Spleen (tissue), 7 donors: ENCODE data around the genes SH2D2A, ARHGEF11, OR10J1, CRP and DUSP23.

DNA sequence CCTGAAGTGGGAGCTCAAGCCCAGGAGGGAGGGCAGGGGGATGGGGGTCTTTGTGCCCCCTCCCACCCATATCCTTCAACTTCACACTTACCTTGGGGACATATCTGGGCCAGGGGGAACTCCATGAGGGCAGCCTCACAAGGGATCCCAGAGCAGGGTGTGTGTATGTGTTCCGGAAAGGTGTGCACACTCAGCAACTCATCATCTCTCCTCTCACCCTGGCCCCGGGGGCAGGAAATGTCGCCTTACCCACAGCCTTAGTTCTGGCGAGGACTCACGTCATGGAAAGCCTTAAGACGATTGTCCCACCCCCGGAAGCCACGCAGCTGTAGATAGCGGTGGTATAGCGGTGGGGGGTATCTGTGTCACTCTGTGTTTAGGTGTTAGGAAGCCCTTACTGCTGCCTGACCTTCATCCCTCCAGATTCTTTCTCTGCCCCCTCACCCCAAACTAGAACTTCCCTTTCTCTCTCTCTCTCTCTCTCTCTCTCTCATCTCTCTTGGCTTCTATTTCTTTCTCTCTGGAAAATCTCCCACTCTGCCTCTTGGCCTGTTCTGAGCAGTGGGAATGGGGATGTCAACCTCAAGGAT is at the start of gene SH2D2A:
TSS of gene SH2D2A (minus strand) at position 265 of the 590 bp plus-strand sequence.
- PRO-cap, 4 experiments, result peak in 4 of 4 experiments; most common plus-strand start position 373 of the sequence (in 3); most common minus-strand start position 220 of the sequence (in 3)
- RAMPAGE, long total RNA, 4 experiments, result start-site peak on the minus strand in 2 of 4 experiments, centred at positions 150 to 158 of the sequence, 26 to 35 reads per replicate

DNA sequence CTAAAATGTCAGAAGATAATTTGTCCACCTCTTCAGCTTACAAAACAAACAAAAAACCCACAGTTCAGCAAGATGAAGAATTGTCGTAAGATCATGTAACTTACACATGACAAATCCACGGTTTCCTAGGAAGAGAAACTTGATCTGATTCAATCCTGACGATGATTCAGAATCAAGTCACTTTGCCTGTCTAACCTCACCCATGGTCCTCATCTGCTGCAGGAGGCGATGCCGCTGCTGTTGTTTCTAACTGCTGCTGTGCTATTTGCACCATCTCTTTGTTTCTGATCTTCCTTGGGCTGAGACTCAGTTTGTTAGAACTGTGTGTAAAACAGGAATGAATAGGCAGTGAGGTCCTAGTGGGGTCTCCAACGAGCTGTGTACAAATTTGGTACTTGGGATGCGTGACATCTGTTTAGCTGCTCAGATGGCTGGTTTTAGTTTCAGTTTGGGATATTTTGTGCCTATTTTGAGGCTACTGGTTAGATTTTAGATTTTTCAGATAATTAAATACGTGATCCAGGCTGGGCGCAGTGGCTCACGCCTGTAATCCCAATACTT is 10.2 kb downstream of the NTRK1 start:
- PRO-cap, 4 experiments, result no peak in any of the 4 experiments
- RAMPAGE, long total RNA, 4 experiments, result no peak in any of the 4 experiments

DNA sequence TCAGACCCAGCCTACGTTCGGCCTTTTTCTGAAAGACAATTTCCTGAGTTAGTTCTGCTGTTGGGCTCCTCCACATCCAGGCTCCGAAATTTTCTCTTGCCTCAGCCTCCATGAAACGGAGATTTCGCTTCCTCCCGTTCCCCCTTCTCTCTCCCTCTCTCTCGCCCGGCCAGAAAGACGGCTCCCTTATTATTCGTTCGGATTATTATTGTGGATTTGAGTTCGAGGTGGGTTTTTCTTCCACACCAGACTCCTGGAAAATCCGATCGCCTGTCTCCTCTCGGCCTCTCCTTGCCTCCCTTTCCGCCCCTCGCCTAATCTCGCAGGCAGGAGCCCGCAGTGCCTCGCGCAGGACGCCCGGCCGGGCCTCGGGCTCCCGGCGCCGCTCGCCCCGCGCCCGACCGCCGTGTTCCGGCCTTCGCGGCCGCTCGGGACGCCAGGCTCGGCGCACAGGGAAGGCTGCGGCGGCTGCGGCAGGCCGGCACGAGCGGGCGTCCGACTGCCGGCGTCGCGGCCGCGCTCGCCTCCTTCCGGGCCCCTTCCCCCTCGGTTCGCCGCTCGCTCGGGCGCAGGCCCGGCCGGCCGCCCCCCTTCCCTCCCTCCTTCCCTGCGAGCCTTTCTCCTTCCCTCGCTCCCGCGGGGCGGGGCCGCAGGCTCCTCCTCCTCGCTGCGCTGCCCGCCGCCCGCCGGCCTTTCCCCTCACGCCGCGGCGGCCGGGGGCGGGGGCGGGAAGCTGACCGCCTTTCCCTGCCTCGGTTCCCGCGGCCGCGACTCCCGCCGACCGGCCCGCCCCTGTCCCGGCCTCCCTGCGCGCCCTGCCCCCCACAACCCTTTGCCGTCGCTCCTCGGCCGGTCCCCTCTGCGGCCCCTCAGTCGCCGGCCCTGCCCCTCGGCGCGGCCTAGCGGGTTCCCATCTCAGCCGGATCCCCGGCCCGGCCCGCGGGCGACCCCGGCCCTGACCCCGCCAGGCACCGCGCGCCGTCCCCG is at the start of gene ARHGEF11:
TSS of gene ARHGEF11 (minus strand) at position 501 of the 987 bp plus-strand sequence.
- PRO-cap, 4 experiments, result peak in 4 of 4 experiments; most common plus-strand start position 51 of the sequence (in 4); most common minus-strand start position 604 of the sequence (in 3)
- RAMPAGE, long total RNA, 4 experiments, result no peak in any of the 4 experiments

DNA sequence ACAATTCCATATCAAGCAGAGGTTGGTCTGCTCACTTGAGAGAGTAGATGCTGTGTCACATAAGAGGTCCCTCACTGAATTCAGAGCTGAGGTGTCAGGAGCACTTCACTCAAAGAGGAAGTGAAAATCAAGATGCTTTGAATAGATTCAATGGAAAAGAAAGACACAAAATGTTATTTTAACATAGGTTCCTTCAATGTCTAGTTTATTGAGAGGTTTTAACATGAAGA is 4.3 kb upstream of the FCRL3 start:
- PRO-cap, 4 experiments, result peak in 2 of 4 experiments; most common plus-strand start position 77 of the sequence (in 1); most common minus-strand start position 73 of the sequence (in 2)
- RAMPAGE, long total RNA, 4 experiments, result no peak in any of the 4 experiments

DNA sequence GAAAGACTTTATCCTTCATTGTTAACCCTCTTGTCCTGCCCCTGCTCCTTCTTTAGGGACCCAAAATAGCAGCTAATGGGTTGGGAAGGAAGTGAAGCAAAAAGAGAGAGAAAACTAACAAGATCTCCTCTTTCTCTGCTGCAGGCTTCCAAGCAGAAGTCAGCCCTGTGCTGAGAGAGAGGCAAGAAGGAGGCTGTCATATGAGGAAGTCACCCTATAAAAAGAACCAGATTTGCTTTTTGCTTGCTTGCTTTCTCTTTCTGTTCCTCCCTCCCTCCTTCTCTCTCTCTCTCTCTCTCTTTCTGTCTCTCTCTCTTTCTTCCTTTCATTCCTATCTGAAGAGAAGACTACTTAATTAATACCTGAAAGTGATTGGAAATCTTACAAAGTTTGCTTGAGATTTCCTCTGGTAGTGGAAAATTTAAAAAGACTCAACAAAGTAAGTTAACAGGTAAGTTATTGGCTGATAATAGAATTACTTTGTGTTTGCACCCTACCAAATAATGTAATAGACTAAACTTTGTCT is 7.9 kb upstream of the CD5L start:
- PRO-cap, 4 experiments, result peak in 3 of 4 experiments; most common plus-strand start position 261 of the sequence (in 1); most common minus-strand start position 161 of the sequence (in 2)
- RAMPAGE, long total RNA, 4 experiments, result no peak in any of the 4 experiments

GRCh38 chr1:158002056-158002477 is 8.6 kb downstream of the KIRREL1 start:
- PRO-cap, 4 experiments, result no peak in any of the 4 experiments
- RAMPAGE, long total RNA, 4 experiments, result no peak in any of the 4 experiments

- PRO-cap, 4 experiments, result no peak in any of the 4 experiments
- RAMPAGE, long total RNA, 4 experiments, result no peak in any of the 4 experiments
These were observed 18.1 kb downstream of the KIRREL1 start for GRCh38 chr1:158011336-158012130.

DNA sequence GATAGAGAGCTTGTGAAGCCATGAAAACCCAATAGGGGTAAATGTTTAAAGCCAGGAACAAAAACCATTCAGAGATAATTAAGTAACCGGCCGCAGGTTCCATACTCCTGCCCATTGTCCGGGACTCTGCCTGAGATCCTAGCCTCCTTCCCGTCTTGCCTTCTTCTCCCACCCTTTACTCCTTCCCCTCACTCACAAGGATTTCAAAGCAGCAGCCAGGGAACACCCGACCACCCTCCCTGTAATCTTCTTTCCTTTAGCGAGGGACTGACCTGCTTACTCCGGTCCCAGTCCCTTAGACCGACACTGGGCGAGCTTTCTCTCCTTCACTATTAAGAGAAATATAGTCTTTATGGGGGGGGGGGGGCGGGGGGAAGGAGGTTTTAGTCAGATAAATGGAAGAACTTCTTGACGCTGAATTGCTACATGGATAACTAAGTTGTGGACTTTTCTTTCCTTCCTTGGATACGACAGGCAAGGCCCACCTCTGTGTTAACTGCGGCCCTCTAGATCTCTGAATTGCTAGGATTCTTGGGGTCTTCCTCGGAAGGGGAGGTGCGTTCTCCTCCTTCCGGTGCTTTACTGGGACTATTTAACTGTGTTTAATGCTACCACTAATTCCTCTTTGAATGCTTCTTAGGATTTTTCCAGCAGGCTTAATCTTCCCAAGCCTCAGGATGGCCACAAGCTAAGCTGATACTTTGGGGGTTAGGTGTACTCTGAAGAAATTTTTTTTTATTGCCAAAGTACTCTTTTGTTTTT is 21.1 kb downstream of the KIRREL1 start:
- PRO-cap, 4 experiments, result no peak in any of the 4 experiments
- RAMPAGE, long total RNA, 4 experiments, result no peak in any of the 4 experiments

DNA sequence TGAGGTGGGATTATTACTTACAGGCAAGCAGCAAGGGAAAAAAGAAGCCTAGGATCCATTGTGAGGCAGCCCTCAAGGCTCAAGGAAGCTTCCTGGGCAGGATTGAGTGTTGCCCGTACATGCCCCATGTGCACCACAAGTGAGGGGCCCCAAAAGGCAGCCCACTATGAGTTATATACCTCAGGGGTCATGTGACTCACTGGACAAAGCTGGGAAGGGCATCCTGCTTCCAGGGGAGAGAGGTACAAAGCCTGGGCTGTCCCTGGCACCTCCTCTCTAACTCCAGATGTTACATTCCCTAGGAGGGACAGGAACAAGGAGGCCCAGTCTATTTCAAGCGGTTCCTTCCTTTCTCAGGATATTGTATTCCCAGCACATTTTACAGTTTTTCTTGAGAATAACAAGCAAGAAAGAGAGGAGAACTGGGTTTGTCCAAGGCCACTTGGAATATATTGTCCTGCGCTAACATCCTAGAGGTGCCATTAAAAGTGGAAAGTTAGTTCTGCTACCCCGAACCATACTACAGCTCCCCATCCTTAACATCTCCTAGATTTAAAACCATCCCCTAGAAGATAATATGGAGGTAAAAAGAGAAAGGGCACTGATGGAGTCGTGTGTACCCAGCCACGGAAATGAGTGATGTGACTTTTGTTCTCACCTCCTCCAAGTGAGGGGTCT is 18.8 kb upstream of the SMIM42 start:
- PRO-cap, 4 experiments, result no peak in any of the 4 experiments
- RAMPAGE, long total RNA, 4 experiments, result no peak in any of the 4 experiments

DNA sequence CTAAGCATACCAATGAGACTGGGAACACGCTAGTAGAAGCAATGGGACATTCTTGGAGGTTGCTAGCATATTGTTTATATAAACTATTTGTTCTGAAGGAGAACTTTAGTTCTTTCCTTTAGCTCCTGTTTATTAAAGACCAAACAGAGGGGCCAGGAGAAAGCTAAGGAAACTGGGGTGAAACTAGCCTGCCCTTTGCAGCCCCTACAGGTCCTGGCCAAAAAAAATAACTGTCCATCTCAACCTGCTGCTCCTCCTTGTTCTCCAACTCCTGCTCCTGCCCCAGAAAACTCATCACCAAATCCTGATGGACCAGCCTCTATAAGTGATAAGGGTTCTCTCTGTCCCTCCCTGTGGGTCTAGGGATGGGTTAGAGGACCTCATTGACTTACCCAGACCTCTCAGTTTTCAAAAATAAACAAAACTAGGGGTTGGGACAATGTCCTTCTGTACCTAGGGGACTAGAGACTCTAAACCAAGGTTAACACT is 10.4 kb upstream of the OR6K3 start:
- PRO-cap, 4 experiments, result no peak in any of the 4 experiments
- RAMPAGE, long total RNA, 4 experiments, result no peak in any of the 4 experiments

- PRO-cap, 4 experiments, result no peak in any of the 4 experiments
- RAMPAGE, long total RNA, 4 experiments, result no peak in any of the 4 experiments
These were observed 93 bp downstream of the AIM2 start for GRCh38 chr1:159076634-159076712.

GRCh38 chr1:159439323-159439968 is at the start of gene OR10J1:
Gene OR10J1 (plus strand): TSS chr1:159439722.
- PRO-cap, 4 experiments, result no peak in any of the 4 experiments
- RAMPAGE, long total RNA, 4 experiments, result no peak in any of the 4 experiments

DNA sequence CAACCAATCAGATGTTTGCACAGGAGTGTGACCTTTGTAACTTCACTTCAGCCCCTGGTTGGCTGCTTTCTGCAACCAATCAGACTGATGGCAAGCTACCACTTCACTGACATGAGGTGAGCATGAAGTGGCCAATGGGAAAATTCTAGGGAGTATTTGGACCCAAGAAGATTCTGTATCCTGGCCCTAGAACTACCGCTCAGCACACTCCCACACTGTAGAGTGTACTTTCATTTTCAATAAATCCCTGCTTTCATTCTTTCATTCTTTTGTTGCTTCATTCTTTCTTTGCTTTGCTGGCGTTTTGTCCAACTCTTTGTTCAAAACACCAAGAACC is 25.8 kb downstream of the OR10J1 start:
- PRO-cap, 4 experiments, result no peak in any of the 4 experiments
- RAMPAGE, long total RNA, 4 experiments, result no peak in any of the 4 experiments

GRCh38 chr1:159468165-159468542 is 28.6 kb downstream of the OR10J1 start:
- PRO-cap, 4 experiments, result no peak in any of the 4 experiments
- RAMPAGE, long total RNA, 4 experiments, result no peak in any of the 4 experiments

GRCh38 chr1:159588939-159589253 is 1.3 kb downstream of the APCS start:
- PRO-cap, 4 experiments, result no peak in any of the 4 experiments
- RAMPAGE, long total RNA, 4 experiments, result no peak in any of the 4 experiments

DNA sequence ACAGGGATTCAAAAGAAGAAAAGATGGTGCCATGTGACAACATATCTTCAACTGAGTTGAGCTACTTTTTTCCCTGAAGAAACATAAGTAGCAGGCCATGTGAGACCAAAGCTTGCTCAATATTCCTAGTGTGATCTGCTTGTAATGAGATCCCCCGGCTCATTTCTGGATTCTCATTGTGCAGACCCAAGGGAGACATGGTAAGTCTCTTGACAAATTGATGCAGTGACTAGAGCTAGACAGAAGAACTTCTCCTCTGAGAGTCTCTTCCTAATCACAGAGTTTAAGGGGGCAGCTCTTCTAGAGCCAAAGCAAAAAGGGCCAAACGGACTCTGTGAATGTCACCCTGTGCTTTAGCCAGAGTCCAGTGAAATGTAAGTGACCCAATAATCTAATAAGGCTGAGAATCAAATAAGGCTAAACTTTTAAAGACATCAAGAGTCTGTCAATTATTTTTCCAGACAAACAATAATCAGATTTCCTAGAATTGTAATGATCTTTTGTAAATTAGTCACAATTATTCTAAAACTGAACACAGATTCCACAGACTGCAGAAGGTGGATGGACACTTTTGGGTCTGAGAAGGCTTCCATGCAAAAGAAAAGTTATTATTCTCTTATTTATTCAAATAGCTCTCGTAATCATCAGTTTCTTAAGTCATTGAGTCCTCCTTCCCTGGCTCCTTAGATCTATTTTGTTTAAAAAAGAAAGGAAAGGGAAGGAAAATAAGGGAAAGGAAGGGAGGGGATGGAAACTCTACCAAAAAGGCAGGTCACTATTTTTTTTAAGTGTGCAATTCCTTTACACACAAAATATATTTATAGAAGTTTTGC is 6.2 kb downstream of the APCS start:
- PRO-cap, 4 experiments, result no peak in any of the 4 experiments
- RAMPAGE, long total RNA, 4 experiments, result no peak in any of the 4 experiments

DNA sequence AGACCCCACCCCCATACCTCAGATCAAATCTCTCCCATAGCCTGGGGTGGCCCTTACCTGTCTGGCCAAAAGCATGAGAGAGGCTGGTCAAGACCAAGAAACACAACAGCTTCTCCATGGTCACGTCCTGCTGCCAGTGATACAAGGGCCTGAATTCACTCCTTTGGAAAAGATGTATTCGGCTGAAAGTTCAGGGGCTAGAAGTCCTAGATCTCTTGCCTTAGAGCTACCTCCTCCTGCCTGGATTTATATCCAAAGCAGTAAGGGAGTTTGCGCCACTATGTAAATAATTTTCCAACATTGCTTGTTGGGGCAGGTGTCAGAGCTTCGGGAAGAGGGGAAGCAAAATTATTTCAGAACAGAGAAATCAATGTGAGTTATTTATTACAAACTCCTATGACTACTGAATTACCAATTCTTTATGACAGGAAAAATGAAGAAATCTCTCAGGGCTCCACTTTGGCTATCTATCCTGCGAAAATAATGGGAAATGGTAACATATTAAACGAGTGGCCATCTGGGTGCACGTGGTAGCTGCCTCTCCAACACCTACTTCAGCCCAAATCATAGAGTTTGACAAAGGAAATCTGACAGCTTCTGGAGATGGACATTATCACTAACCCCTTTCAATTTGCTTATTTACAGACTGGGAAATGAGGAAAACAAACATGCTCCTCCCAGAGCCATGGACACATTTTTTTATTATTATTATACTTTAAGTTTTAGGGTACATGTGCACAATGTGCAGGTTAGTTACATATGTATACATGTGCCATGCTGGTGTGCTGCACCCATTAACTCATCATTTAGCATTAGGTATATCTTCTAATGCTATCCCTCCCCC is at the start of gene CRP:
TSS of gene CRP (minus strand) at position 222 of the 844 bp plus-strand sequence.
- PRO-cap, 4 experiments, result no peak in any of the 4 experiments
- RAMPAGE, long total RNA, 4 experiments, result no peak in any of the 4 experiments

DNA sequence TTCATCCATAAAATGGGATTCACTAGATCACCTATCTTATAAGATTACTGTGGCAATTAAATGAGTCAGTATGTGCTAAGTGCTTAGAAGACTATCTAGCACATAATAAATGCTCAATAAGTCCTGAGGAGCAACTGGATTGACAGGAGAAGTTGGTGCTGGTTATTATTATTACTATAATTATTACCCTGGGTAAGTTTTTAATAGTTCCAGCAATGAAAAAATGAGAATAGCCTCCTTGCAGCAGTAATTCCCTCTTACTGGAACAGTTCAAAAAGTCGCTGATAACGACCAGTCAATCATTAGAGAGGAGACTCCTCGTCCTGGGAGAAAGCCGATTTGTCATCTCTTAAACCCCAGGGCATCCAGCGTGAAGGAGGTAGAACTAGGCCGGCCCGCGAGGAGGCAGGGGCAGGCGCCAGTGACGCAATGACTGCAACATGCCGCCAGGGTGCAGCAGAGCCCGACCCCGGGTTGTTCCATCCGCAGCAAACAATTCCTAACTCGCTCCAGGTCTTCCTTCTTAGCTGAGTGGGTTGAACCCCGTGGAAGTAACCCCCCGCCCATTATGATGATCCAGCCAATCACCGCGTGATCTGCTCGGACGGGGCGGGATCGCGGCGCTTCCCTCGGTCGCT is 407 bp upstream of the DUSP23 start:
- PRO-cap, 4 experiments, result peak in 4 of 4 experiments; most common minus-strand start position 498 of the sequence (in 4)
- RAMPAGE, long total RNA, 4 experiments, result no peak in any of the 4 experiments

GRCh38 chr1:159780874-159781702 is at the start of gene DUSP23:
Gene DUSP23 (plus strand): TSS chr1:159780962.
- PRO-cap, 4 experiments, result peak in 4 of 4 experiments; most common plus-strand start chr1:159780969 (in 3); most common minus-strand start chr1:159781319 (in 2)
- RAMPAGE, long total RNA, 4 experiments, result start-site peak on the plus strand in 4 of 4 experiments, at chr1:159780946-159781038 at its widest, 166 to 611 reads per replicate

DNA sequence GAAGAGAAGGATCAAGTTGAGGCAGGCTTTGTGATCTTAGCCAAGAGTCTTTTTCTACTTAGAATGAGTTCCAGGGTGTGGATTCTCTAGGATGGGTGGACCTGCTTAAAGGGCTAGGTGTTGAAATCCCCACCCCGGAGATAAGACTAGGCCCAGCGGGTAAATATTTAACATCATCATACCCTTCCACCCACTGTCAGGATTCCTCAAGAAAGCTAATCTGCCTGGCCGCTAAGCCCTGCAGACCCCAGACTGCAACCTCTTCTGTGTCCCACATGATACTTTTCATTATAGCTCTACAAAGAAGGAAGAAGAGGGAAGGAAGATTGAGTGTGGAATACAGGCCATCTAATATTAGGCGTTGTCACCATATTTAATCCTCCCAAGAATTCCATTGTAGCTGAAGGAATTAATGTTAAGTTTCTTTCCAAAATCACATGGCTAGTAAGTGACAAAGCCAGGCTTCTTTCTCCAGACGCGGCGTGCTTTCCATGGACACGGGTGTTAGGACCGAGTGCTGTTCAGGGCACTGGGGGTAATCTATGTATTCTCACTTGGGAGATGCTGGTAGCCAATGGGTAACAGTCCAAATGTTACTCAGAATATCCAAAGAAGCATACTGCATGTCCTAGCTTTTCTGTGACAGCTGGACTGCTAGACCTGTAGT is 5.6 kb downstream of the IGSF9 start:
- PRO-cap, 4 experiments, result no peak in any of the 4 experiments
- RAMPAGE, long total RNA, 4 experiments, result no peak in any of the 4 experiments